ENCODE data around the genes CPNE1 and PHF20.

GRCh38 chr20:34706852-34707113, 2.6 kb downstream of the TP53INP2 start:
- PRO-cap: no peak

- PRO-cap: no peak
Observed at GRCh38 chr20:34713175-34713720, 9.1 kb downstream of the TP53INP2 start.

DNA sequence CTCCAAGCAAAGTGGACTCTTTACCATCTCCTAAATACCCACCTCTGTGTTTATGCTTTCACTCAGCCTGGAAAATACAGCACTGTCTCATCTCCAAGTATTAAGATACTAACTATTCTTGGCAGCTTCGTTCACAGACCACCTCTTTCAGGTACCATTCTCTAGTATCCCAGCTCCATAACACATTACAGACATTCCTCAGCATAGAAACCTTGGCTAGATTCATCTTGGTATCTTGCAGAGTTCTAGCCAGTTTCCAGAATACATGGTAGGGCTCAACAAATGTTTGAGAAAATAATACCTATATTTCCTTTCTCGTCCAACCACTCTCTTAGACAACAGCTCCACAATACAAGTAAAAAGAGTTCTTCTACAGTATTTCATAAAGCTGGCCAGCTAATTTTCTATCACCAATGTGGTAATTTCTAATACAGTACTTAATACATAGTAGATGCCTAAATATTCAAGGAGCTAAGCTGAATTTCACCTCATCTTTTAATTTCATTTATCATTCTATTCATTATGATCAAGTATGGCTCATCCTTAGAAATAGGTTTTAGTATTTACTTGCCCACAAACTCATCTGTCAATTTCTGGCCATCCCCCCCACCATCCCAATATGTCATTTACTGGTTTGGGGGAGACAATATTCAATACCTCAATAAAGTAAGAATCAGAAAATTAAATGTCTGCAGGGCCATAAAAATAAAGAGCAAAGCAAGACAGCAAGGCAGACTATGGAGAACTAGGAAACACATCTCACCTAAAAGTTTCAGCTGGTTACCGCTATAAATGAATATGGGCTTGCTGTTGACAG, 6.7 kb downstream of the NCOA6 start:
- PRO-cap: no peak

DNA sequence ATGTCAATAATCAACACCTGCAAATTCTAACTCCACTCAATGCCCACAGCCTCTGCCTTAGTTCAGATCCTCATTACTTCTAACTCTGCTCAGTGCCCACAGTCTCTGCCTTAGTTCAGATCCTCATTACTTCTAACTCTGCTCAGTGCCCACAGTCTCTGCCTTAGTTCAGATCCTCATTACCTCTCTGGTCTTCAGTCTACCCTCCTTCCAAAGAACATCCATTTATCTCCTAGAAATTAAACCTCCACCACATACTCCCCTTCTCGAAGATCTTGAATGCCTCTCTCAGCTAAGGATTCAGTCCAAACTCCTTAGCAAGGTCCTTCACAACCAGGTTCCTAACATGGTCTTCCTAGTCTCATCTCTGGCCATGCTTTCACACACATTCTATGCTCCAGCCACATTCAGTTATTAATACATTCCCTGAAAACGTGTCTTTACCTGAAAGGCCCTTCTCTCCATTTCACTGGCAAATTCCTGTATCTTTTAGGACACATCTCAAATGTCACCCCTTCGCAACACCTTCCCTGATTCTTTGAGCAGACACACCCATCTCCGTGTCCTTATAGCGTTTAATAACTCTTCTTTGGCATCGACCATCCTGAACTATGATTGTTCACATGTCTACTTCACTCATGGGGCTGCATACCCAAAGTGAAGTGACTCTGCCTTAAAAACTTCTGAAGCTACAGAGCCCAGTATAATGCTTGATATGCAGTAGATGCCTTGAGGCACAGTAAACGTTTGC, 3.3 kb downstream of the NCOA6 start:
- PRO-cap: no peak

DNA sequence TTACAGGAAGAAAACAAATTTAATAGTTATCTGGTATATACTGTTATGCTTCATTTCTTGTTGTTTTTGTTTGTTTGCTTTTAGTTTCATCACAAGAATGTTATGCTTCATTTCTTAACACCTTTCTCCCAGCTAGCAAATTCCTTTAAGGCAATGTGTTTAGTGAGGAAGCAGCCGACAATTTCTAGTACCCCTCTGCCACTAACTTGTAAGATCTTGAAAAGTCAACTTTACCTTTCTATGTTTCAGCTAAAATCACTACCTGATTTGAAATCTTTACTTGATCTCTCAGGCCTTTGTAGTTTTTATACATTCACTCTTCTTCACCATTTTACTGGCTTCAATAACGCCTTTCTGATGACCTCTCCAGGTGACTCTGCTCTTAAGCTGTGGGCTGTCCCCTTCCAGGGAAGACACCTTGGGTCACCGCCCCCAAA, 1.3 kb downstream of the NCOA6 start:
- PRO-cap: bidirectional peak, plus-strand start outside the sequence, minus-strand start at position 378 of the sequence

GRCh38 chr20:34897670-34898604, 21.5 kb downstream of the ACSS2 start:
- PRO-cap: no peak

- PRO-cap: no peak
Observed at GRCh38 chr20:34977149-34978358, 21.9 kb downstream of the MYH7B start.

DNA sequence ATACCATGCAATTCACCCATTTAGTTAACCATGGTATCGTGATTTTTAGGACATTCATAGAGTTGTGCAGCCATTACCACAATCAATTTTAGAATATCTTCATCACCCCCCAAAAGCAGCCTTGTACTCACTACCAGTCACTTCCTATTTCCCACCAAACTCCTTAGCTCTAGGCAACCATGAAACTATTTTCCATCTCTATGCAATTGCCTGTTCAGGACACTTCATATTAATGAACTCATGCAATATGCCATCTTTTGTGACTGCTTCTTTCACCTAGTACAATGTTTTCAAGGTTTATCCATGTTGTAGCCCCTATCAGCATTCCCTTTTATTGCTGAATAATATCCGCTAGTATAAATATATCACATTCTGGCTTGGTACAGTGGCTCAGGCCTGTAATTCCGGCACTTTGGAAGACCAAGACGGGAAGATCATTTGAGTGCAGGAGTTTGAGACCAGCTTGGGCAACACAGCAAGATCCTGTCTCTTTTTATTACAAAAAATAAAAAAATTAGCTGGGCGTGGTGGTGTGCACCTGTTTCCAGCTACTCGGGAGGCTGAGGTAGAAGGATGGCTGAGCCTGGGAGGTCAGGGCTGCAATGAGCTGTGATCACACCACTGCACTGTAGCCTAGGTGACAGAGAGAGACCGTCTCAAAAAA, 68.3 kb downstream of the TRPC4AP start:
- PRO-cap: no peak

- PRO-cap: no peak
Observed at GRCh38 chr20:35039448-35039740, 53.2 kb downstream of the TRPC4AP start.

GRCh38 chr20:35276012-35276546, 1.8 kb downstream of the MMP24OS start:
- PRO-cap: unidirectional peak, minus-strand start at chr20:35276272

DNA sequence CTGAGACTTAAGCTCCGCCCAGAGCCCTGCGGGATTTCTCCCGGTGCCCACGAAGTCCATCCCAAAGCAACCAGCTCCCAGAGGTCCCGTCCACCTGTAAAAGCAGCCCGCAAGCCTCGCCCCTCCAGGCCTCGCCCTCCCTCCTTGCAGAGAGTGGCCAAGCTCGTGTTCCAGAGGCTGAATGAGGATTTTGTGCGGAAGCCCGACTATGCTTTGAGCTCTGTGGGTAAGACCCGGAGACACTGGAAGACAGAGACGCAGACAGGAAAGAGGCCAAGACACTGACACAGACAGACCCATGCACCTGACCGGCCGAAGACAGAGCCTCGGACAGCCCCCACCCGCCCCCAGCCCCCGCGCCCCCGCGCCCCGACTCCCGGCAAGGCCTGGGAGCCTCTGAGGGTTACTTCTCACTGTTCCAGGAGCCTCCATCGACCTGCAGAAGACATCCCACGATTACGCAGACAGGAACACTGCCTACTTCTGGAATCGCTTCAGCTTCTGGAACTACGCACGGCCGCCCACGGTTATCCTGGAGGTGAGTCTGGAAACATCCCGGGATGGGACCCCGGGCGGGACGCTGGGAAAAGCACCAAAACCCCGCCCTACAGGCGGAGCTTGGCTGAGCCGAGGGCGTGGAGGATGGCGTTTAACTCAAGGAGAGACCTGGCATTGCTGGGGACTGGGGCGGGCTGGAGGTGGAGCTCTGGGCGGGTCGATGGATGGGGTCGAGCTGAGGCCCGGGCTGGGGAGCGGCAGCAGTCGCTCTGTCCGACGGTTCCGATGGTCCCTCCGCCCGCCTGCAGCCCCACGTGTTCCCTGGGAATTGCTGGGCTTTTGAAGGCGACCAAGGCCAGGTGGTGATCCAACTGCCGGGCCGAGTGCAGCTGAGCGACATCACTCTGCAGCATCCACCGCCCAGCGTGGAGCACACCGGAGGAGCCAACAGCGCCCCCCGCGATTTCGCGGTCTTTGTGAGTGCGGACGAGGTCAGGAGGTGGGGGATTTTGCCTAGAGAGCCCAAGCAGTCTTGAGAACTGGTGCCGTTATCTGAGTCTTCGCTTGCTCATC, 3.5 kb downstream of the SPAG4 start:
- PRO-cap: no peak

DNA sequence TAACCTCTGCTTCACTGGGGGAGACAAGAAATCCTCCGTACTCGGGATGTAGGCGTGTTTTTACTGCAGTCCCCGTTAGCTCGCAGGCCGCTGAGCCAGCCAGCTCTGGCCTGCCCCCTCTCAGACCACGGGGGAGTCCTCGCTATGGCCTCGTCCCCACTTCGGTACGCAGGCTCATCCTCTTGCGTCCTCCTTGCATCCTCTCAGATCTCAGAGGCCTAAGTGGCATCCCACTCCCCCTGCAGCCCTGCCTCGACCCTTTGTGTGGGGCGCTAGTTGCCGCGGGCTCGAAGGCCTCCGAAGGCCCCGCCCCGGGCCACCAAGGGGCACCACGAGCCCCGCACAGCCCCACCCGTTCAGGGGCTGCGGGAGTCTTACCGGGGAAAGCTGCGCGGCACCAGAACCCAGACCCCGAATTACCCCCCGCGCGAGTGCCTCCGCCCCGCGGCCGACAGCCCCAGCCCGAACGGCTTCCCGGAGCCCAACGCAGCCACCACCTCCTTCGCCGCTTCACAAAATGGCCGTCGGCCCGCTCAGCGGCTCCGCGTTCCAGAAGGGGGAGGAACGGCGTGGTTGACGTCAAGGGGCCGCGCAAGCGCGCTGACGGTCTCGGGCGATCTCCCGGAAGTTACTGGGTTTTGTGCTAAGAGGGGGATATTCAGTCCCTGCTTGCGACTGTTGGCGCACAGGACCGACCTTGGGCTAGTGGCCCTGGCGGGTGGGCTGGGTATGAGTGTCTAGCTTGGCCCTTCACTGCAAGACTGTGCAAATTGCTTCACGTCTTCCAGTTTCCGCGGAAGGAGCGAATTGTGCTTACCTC, at the start of gene CPNE1:
TSS of gene CPNE1 (minus strand) at position 519 of the 820 bp plus-strand sequence.
- PRO-cap: bidirectional peak, plus-strand start at position 359 of the sequence, minus-strand start at position 262 of the sequence; bidirectional peak, plus-strand start at position 661 of the sequence, minus-strand start at position 519 of the sequence

DNA sequence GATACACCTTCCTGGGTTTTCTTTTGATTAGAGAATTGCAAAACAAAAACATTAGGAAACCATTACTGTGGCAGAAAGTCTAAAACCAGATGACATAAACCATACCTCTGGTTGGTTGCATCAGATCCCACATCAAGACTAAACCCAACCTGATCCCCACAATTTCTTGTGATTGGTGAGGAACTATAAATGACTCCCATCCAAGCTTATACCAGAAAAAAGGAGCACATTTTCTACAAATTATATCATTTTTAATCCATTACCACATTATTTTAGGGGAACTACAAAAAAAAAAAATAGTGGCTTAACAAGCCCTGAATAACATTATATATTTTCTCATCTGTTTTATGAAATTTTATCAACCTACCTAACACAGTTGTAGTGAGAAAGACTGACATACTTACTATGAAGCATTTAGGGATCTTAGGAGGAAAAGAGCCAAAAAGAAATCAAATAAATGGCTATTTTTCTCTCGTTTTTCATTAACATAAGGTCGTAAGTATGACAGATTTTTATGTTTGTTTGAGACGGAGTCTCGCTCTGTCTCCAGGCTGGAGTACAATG, 5.8 kb downstream of the RBM39 start:
- PRO-cap: no peak

DNA sequence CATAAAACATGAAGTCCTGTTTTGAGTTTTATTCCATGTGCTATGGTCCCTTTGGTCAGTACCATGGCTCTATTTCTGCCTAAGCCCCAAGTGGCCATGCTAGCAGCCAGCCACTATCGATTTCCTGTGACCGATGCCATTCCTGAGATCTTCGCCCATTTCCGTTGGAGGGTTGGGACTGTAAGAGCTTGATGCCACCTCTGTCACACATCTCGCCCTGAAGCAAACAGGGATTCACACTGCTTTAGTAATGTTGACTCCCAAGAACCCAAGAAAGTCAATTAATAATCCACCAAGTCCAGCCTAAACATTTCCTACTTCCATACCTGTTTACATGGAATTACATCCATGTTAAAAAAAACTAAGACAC, 2.7 kb downstream of the RBM39 start:
- PRO-cap: no peak

DNA sequence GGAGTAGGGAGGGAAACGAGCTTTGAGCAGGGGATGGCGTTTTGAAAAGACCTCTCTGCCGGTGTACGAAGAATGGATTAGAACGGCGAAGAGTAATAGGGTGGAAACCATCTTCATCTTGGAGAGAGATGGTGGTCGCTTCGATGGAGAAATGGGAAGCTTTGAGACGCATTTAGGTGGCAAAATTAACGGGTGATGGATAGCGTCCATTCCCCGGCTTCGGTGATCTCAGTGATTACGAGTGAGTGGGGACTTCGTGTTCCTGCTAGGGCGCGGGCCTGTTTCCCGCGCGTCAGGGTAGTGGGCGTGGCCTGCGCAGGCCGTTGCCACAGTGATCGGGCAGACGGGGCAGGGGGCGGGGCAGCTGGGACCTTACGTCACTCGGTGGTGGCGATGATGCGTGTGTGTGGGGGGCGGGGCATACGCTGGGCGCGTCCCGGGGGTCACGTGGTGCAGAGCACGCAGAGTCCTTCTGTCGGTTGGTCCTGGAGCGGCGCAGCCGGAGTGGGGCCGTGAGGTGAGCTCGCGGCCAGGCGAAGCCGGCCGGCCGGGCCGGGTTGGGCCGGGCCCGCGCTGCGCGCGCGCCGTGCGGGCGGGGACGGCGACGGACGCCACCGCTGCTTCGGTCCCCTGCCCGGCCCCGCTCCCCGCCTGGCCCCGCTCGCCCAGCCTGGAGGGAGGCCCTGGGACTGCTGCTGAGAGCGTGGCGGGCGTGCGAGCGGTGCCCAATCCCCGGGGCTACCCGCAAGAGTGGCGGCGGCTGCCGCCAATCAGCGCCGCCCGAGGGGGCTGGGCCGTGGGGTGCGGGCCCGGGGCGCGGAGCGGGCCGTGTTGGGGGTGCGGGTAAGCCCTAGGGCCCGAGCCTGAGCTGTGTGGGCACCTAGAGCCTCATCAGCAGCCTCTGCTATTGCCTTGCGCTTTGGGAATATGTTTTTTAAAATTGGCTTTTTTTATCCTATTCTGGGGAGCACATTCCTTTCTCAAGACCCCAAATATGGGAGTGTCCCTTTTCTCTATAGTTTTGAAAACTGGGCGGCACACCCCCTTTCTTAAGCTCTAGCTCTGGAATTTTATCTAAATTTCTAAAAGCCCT, at the start of gene PHF20:
TSS of gene PHF20 (plus strand) at position 453 of the 1,093 bp plus-strand sequence.
- PRO-cap: bidirectional peak, plus-strand start at position 464 of the sequence, minus-strand start at position 236 of the sequence; bidirectional peak, plus-strand start at position 797 of the sequence, minus-strand start at position 694 of the sequence

GRCh38 chr20:35886380-35886998, 67.8 kb downstream of the SCAND1 start:
- PRO-cap: no peak

DNA sequence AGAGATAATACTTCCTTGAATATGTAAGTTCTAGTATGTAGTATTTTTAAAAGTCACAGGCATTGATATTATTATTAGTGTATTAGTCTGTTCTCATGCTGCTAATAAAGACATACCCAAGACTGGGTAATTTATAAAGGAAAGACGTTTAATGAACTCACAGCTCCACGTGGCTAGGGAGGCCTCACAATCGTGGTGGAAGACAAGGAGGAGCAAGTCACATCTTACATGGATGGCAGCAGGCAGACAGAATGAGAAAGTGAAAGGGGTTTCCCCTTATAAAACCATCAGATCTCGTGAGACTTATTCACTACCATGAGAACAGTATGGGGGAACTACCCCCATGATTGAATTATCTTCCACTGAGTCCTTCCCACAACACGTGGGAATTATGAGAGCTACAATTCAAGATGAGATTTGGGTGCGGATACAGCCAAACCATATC, 5.0 kb upstream of the SCAND1 start:
- PRO-cap: no peak

GRCh38 chr20:36092425-36093112, 62.0 kb upstream of the EPB41L1 start:
- PRO-cap: bidirectional peak, plus-strand start at chr20:36092664, minus-strand start at chr20:36092568; bidirectional peak, plus-strand start at chr20:36092780, minus-strand start at chr20:36092787

GRCh38 chr20:36138762-36139276, 15.7 kb upstream of the EPB41L1 start:
- PRO-cap: no peak

GRCh38 chr20:36173241-36174064, 18.9 kb downstream of the EPB41L1 start:
- PRO-cap: no peak

Data from type B pancreatic cell (in vitro differentiated cells).